ENCODE results near the gene NINJ2.

DNA sequence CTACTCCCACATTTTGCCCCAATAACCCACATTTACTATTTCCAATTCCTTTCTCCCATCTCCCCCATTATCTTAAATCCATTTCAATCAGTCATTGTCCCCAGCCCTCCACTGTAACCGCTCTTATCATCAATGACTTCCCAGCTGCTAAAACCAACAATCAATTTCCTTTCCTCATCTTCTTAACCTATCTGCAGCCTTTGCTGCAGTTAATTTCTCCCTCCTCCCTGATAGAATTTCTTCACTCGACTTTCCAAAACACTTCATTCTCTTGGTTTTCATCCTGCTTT, 8.4 kb downstream of the SLC6A13 start:
- PRO-cap, result no peak

GRCh38 chr12:461381-462164, 1.8 kb downstream of the B4GALNT3 start:
- PRO-cap, result no peak

DNA sequence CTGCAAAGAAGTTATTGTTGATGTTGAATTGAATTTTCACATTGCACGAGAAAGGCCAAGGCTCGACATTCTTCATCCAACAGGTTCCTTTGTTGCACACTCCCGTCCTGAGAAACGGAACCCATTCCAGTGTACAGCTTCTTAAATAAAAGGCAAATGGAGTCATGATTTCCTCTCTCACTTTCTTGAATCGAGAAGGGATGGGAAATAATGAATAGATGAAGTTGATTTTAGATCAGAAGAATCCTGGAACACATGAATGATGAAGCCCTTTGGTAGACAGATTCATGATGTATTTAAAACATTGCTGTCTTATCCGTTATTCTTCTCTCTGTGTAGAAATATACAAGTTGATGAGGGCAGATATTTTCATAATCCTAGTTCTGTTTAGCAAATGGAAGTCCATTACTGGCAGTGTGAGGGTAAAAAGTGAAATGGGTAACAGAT, 17.7 kb downstream of the B4GALNT3 start:
- PRO-cap, result no peak

- PRO-cap, result no peak
Observed at GRCh38 chr12:507223-507805, 47.6 kb downstream of the B4GALNT3 start.

DNA sequence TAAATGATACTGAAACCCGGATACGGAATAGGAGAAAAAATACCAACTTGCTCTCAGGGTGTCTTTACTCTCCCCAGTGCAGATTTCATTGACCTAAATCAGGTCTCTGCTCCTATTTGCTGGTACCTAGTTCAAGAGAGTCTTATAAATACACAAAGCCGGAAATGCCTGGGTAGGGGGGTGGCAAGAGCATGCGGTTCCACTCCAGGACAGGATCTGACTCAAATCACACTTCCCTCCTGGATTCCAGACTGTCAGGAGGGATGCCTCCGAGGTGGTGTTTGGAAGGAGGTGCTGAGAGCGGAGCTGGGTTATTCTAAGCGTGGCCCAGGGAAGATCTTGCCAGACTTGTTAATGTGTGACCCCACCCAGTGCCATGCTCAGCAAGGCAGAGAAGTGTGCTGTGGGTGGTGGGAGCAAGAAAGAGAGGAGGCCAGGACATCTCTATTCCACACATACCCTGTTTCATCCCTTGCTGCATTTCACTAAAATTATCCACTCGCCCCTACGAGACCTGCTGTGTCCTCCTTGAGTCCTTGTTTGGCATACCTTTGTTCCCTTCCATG, 49.8 kb downstream of the B4GALNT3 start:
- PRO-cap, result no peak

DNA sequence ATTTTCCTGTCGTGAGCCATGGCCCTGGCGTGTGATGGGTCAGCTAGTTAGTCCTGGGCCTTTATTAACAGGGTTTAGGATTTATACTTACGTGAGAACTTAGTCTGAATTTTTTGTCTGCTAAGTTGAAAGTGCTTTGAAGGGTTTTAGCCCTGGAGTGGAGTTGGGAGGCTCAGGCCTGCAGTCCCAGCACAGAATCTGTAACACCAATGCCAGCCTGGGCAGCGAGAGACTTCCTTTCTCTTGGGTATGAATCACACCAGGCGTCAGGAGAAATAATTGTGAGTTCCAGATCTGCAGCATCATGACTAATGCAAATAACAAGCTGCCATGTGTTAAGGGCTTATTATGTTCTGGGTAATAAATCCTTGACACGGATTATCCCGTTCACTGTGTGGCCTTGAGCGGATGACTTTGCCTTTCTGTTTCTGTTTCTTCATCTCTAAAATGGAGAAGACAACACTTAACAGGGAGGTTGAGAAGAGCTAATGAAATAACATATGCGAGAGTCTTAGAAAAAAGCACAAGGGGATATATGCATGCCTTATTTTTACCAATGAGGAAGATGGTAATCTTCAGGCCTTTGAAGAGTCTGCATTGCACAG, 70.6 kb downstream of the B4GALNT3 start:
- PRO-cap, result no peak

- PRO-cap, result no peak
Observed at GRCh38 chr12:562802-563974, 100.1 kb downstream of the NINJ2 start.

DNA sequence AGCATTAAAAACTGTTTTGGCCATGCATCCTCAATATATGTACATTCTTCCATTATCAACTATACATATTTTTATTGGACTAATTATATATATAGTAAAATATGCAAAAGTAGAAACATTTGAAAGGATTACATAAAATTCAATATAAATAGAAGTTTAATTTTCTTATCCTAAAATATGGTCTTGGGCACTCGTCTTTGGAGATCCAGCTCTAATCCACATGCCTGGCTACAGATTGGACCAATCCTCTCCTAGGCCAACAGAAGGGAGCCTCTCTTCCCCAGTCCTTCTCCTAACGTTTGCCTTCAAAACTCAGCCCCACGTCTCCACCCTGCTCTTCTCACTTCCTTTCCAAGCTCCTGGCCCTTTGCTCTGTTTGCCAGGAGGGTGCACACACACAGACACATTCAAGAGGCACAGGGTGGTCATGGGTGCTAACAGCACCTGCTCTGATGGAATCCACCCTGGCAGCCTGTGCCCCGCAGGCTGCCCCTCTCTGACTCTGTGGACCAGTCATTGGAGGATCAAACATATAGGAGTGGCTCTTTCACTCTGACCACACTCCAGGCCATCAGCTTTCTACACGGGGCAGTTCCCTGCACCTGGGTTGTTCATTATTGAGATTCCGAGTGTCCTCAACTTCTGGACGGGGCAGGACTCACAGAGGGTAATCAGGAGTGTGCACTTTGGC, 95.0 kb downstream of the NINJ2 start:
- PRO-cap, result no peak

GRCh38 chr12:581231-581900, 81.9 kb downstream of the NINJ2 start:
- PRO-cap, result no peak

- PRO-cap, result unidirectional peak, minus-strand start at chr12:617724
Observed at GRCh38 chr12:617191-618143, 45.8 kb downstream of the NINJ2 start.

DNA sequence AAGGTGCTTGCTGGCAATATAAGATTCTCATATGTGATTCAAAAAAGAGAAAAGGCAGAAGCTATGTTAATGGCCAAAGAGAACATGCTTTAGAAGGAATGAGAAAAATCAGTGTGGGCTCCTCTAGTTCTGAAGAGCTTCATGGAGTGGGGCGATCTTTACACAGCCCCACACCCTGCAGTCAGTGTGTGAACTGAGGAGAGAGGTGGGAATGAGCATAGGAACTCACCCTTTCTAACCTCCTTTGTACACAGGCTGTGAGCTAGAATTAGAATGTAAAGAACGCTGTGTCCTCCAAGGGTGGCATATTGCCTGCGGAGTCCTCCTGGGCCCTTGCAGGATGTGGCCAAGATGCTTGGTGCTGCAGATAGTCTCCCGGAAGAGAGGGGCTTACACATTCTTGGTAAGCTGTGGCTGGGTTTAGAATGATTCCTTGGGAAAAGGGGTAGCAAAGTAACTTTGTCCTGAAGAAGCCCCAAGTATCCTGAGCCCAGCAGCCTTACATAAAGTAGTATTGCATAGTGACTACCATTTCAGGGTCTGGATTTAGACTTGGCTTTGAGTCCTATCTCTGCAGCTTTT, 43.9 kb downstream of the NINJ2 start:
- PRO-cap, result no peak

- PRO-cap, result unidirectional peak, plus-strand start at chr12:662421
Observed at GRCh38 chr12:661781-662579, 1.3 kb downstream of the NINJ2 start.

- PRO-cap, result unidirectional peak, minus-strand start at chr12:663437
Observed at GRCh38 chr12:662580-663732, at the start of gene NINJ2. NINJ2 (minus strand) TSS chr12:663445.

DNA sequence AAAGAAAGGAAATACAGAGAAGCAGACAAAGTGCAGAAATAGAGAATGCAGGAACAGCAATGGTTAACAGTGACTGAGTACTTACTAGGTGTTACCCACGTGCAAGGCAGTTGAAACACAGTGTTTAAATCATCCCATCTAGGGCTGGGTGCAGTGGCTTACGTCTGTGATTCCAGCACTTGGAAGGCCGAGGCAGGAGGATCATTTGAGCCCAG, 21.2 kb upstream of the NINJ2 start:
- PRO-cap, result no peak

DNA sequence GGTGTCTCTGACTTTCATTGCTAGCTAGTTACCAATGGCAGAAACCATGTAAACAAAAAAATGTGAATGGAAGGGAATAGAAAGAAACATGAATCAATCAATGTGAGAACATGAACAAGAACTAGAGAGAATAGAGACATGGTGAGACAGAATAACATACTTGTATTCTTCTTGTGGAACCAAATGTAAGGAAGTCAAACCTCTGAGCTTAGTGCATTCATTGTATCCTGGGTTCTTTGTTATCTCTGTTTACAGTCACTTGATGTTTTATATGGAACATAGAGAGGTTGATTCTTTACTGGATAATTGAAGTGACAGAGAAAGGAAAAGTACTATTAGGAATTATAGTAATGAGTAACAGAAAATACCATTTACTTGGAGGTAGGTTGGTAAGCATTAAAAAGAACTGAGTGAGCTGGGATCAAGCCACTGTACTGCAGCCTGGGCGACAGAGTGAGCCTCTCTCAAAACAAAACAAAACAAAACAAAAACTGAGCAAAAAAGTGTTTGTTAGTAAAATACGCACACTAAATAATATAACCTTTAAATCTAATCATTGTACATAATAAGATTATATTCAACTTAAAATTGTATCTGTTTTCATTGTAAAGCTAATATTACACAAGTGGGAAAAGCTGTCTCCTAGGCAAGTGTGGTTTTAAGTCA, 2.4 kb upstream of the WNK1 start:
- PRO-cap, result no peak

- PRO-cap, result no peak
Observed at GRCh38 chr12:884062-884384, 65.5 kb downstream of the RAD52 start.

DNA sequence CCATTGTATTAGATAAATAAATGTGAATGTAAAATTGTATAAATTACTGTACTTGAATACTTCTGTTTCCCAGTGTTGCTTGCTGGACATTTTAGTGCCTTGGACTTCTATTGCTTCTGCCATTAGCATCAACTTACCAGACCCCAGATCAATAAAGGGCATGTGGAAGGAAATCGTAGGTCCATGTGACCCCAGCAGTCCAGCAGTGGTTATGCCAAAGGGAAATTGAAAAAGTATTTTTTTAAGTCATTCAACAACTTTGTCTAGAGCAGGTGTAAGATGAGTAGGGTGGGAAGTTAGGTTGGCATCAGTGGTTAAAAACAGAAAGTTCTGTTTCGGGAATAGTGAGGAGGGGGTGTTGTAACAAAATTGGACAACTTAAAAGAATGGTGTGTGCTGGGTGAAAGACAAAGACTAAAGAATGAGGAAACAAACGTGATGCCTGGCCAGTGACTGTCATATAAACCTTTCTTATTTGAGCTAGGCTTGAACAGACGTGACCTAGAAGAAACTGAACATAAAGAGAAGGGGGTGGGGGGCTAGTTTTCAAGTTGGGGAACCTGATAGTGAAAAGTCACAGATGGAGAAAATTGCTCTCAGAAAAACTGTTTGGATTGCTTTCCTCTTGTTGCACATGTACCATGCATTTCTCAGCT, 39.8 kb downstream of the RAD52 start:
- PRO-cap, result no peak

- PRO-cap, result no peak
Observed at GRCh38 chr12:913898-914273, 35.6 kb downstream of the RAD52 start.

GRCh38 chr12:1183012-1183498, 192.0 kb downstream of the ERC1 start:
- PRO-cap, result no peak

DNA sequence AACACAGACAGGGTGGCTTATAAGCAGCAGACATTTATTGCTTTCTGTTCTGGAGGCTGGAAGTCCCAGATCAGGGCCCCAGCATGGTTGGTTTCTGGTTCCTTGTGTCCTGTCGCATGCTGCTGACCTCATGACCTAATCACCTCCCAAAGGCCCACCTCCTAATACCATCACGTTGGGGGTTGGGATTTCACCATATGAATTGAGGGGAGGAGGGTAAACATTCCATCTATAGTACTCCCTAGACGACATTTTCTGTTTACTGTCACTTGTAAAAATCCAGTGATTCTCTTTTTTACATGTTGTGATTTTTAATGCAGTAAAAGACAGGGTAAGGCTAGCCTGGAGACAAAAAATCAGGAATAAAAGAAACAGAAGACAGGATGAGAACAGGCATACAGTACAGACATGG, 148.5 kb downstream of the FBXL14 start:
- PRO-cap, result no peak